Measurements from ENCODE around the gene ZC3H13.

GRCh38 chr13:44917546-44918298 lies 71.5 kb downstream of the NUFIP1 start:
- RRBS, result no CpG with 5 or more reads among the region's 41 CpGs

- RRBS, result no CpG with 5 or more reads among the region's 3 CpGs
Observed at GRCh38 chr13:45242113-45242551, 41.3 kb upstream of the KCTD4 start.

GRCh38 chr13:45339821-45340226 lies 1.2 kb downstream of the TPT1 start:
- RRBS, result no CpG with 5 or more reads among the region's 10 CpGs

GRCh38 chr13:45379426-45379984 lies 38.5 kb upstream of the TPT1 start:
- RRBS, result no CpG with 5 or more reads among the region's 13 CpGs

- RRBS, result no CpG with 5 or more reads among the region's 7 CpGs
Observed at GRCh38 chr13:45979666-45980072, 72.9 kb downstream of the ZC3H13 start.

- RRBS, result under 1% methylated on average over 12 of the region's 65 CpGs
Observed at GRCh38 chr13:46051731-46053085, at the start of gene ZC3H13. ZC3H13 (minus strand) TSS chr13:46052746.

DNA sequence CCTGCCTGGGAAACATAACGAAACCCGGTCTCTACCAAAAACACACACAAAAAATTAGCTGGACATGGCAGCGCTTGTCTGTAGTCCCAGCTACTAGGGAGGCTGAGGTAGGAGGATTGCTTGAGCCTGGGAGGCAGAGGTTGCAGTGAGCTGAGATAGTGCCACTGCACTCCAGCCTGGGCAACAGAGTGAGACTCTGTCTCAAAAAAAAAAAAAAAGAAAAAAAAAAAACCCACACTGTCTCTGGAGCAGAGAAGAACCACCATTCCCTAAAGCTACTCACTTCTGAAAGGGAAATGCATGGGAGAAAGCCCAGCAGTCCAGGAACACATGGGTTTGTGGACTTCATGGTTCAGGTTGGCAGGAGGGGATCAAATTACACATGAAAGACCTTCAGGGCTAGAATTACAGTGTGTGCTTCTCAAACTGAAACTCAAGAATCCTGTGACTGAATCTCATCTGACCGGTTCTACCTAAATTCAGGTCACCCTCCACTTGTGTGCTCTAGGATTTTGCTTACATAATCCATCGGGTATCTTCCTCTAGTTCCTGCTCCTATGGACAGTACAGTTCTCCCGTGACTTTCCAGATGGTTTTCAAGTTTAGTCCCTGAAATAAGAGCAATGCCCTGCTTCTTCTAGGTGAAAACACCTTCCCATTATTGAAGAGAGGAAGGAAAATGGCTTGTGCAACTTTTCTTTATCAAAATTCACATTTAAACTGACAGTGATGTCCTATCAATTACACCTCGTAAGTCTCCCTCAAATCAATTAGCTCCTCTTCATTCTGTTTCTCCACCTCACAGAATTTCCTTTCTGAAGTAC lies 30.3 kb upstream of the CPB2 start:
- RRBS, result no CpG with 5 or more reads among the region's 7 CpGs

DNA sequence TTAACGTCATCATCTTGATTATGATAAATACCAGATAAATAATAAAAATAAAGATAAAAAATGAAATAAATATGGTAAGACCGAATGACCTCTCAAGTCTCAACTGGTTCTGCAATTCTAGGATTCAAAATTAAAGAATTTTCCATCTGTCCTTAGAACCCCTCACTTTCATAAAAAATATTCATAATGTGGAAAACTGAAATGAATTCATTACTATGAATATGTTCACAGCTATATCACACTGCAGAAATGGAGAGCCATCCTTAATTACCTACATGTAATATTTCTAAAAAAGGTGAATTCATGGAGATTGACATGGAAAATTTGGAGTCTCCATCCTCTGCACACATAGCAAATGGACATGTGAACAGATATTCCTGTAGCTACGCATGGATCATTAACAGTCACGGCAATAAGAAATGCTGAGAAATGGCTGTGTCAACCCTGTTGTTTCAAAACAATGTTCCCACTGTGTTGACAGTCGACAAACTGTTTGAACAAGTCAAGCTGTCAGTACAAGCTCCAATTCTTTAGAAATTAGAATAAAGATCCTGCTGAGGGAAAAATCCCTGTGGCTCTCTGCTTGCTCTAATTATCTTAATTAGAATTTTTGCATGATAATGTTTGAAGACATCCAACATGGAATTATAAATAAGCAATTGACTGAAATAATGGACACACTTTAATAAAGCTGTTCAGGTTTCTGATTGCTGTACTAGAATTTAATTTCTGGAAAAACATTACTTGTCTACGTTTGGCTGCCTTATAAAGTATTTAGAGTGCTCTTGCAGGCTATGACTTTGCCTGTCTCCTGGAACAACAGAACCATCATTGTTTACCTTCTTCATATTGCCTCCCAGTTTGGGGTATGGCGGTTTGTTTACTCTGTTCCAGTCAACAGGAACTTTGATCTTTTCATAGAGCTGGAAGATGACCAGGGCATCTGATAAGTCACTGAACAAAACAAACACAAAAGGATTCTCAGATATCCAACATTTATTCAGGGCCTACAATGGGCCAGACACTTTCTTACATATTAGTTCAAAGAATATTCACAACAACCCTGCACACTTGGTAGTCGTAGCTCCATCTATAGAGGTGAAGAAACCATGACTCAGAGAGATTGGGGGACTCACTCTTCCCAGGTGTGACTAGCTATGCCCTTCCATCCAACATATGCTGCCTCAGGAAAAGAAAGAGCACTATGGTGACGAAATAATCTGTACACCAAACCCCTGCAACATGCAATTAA lies 38.0 kb upstream of the CPB2 start:
- RRBS, result no CpG with 5 or more reads among the region's 9 CpGs

- RRBS, result no CpG with 5 or more reads among the region's 5 CpGs
Observed at GRCh38 chr13:46152587-46153026, 29.4 kb downstream of the LCP1 start.

DNA sequence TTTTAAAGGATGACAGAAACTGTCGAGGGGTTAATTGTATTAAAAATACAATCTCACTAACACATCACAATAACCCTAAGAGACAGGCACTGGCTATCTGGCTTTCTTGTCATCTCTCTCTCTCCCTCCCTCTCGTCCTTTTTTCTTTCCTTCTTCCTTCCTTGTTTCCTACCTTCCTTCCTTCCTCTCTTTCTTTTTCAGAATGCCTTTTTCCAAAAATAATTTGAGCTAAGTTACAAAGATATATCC lies 20.6 kb downstream of the LCP1 start:
- RRBS, result no CpG with 5 or more reads among the region's 2 CpGs

DNA sequence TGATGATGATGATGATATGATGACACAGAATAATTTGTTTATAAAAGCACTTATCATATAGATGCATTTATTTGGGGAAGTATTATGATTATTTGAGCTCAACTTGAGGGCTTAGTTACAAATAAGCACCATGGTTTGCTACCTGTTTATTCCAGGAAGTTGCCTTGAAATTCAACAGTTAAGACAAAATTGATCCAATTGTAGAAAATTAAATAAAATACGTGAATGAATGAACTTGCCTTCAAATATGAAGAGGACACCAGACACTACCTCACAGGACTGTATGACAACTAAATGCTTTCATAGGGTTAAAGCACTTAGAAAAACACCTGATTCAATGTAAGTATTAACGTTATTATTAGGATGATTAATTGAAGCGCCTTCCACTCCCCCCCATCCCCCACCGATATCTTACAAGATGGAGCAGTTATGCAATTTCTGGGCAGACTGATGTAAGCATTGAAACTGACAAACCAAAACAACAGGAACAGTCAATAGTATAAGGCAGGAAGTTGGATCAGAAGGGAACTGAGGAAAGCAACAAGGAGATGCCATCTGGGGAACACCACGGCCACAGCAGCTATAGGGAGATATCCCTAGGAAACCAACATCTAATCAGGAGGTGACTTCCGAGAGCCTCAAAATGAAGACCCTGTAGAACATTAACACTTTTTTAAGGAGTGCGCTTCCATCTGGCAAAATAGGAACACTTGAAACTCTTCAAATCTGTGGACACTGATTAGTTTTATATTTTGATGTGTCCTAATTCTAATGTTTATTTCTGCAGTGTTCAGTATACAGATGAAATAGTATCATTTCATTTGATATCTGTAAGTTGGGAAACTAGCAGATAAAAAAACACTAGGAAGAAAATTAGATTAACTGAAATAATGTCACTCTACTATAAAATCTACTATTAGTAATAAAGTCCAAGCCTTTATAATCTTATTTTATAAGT lies 3.8 kb downstream of the LCP1 start:
- RRBS, result no CpG with 5 or more reads among the region's 7 CpGs

- RRBS, result no CpG with 5 or more reads among the region's 5 CpGs
Observed at GRCh38 chr13:46369191-46369573, 17.9 kb downstream of the RUBCNL start.

GRCh38 chr13:46614465-46615074 lies 61.6 kb downstream of the LRCH1 start:
- RRBS, result no CpG with 5 or more reads among the region's 7 CpGs

DNA sequence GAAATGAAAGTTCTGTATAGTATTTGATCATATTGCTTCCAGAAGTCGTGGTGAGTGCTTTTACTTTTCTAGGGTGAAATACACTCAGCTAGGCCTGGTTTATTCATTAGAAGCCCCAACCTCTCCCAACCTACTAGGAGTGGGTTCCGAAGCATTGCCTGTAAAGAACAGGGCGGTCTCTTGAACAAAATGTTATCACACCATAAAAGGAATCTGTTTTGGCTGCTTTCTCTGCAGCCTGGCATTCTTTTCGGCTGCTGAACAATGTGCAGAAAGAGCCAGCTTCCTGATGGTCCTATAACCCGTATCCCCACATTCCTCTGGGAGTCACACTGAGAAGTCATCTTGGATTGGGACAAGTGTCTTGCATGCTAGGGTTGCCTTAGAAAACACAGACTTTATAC lies 102.8 kb downstream of the LRCH1 start:
- RRBS, result no CpG with 5 or more reads among the region's 5 CpGs

DNA sequence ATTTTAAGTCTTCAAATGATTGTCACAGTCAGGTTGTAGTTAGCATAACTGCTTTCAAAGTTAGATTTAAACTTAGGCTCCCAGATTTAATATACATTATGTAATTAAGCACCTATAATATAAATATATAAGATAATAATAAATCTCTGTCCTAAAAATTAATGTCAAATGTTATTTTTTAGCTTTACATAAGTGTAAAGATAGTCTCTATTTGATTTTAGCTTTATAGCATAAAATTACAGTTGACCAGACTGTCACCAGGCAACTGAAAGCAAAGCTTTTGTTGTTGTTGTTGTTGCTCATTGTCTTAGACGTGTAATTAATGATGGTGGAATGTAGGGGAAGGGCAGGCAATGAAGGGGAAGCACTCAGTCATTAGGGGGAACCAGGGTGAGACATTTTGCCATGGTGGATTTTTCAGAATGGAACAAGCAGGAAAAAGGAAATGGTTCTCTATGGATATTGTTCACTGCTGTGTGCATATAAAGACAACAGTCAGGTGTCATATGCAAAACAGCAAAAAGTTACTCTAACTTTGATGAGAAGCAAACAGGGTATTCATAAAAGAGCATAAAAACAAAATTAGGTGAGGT lies 110.2 kb downstream of the LRCH1 start:
- RRBS, result no CpG with 5 or more reads among the region's 1 CpG

DNA sequence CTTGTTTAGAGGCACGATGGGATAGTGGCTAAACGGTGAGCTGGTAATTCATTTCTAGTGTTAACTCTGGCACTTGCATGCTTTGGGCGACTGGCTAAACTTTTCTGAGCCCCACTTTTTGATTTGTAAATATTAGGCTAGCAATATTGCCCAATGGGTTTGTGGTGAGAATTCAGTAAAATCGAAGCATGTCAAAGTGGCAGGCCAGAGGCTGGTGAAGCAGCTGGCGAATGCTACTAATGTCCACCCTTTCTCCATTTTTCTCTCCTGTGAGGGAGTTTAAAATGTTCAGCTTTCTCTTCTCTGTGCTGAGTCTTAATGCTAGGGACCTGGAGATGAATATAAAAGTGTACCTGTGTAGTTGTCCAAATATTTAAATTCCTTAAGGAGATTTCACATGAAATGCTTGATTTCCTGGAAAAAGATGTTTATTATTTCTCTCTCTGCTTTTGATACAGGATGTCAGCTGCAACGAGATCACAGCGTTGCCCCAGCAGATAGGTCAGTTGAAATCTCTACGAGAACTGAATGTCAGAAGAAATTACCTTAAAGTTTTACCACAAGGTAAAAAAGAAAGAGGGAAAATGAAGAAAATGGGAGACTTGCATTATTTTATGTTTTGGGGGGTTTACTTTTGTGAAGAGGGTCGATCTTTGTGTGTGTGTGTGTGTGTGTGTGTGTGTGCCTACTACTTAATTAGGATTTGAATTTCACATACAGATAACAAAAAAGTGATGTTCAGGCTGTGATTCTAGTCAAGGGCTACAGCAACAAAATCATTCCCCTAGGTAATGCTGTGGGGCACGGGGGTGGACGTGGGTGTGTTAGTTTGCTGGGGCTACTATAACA lies 115.5 kb downstream of the ESD start:
- RRBS, result no CpG with 5 or more reads among the region's 11 CpGs

- RRBS, result no CpG with 5 or more reads among the region's 5 CpGs
Observed at GRCh38 chr13:46726787-46727153, 70.2 kb downstream of the ESD start.

GRCh38 chr13:46751601-46752458 lies 45.1 kb downstream of the ESD start:
- RRBS, result no CpG with 5 or more reads among the region's 11 CpGs

- RRBS, result 0% methylated on average over 1 of the region's 12 CpGs
Observed at GRCh38 chr13:46796851-46797012, 229 bp downstream of the ESD start.

GRCh38 chr13:48071918-48072782 lies 22.8 kb downstream of the MED4 start:
- RRBS, result no CpG with 5 or more reads among the region's 8 CpGs

Measured in retinal pigment epithelial cell (primary cell).